Mesangial cell (primary cell): ENCODE measurements around the genes SLCO1A2, IAPP and CMAS.

DNA sequence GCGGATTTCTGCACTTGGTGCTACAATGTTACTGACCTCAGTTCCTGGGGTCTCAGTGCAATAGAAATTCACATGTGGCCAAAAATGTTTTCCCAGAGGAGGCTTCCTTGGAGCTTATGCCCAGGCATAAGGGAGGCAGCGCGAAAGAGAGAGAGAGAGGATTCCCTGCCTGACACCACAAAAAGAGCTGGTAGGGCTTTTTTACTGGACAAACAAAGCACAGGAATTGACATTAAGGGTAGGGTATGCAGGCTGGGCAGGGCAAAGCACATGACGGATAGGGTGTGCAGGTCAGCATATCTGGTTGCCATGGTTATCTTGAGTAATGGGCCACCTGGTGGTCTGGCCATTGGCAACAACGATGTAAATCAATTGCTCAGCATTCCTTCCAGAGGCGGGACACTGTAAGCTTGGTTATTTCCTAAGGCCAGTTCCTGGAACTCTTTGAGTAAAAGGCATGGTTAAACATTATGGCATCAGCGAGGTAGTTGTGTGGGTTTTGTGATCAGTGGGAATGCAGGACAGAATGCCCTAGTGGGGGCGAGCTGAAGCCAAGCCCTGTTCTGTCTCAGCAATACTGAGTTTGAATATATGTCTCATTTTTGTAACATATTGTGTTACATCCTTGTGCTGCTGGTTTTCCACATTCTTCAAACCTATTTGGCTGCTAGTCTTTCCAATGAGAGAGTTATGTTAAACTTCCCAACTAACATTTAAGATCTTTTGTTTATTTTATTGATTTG is 396.9 kb upstream of the PDE3A start:
- RAMPAGE, long total RNA = no peak

DNA sequence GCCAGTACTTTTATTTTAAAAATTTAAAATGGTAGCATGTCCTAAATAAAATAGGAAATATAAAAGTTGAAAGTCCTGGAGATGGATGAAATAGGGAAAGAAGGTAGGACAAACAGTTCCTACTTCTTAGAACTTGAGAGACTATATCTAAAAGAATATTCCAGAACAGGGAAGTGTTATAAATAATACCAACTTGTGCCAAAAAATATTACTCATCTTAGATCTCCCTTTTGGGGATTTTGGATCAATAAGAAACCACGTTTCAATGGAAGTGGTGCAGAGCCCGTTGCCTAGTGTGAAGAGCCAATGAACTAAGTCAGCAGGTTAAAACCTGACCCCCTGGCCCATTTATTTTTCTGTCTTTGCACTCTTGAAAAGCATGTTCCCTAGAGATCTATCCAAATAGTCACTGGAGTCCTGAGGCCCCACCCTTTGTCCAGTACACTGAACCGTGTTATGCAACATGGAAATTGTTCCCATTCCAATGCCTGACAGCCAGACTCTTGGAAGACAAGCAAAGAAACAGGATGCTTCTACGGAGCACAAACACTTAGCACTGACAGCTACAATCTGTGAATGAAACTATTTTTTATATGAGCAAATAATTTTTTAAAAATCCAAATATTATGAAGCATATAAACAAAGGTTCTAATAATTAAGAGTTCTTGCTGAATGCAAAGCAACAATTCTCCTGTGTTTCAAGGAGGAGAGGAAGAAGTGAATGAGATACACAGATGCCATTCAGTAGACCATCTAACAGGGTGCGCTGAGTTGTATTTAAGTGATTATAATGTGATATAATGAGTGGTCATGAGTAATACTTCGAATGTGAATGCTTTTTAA is 97.6 kb downstream of the PDE3A start:
- RAMPAGE, long total RNA = no peak

- RAMPAGE, long total RNA = no peak
Observed at GRCh38 chr12:21334652-21335089, at the start of gene SLCO1A2. SLCO1A2 (minus strand) TSS chr12:21334917.

- RAMPAGE, long total RNA = no peak
Observed at GRCh38 chr12:21372726-21373020, at the start of gene IAPP. IAPP (plus strand) TSS chr12:21372902.

- RAMPAGE, long total RNA = no peak
Observed at GRCh38 chr12:21509897-21510311, 8.3 kb downstream of the GOLT1B start.

DNA sequence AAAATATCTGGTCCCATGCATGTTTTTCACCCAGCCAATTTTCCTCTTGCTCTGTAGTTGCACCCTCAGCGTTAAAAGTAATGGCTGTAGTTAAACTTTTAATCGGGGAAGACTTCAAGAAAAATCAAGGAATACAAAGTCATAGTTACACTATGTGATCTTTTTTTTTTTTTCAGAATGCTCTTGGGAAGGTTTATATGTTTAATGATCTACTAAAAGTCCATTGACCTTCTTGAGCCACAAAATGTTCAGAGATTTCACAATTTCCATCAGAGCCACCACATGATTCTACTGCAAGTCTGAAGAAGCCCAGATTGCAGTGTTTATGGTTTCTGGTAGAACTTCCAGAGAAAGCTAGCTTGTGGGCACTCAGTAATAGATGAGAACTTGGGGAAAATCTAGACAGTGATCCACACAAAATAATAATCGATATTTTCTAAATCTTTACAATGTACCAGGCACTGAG is 38.4 kb downstream of the GYS2 start:
- RAMPAGE, long total RNA = no peak

GRCh38 chr12:21602649-21603195 is 1.9 kb downstream of the GYS2 start:
- RAMPAGE, long total RNA = no peak

- RAMPAGE, long total RNA = no peak
Observed at GRCh38 chr12:21646697-21647479, 10.8 kb downstream of the LDHB start.

DNA sequence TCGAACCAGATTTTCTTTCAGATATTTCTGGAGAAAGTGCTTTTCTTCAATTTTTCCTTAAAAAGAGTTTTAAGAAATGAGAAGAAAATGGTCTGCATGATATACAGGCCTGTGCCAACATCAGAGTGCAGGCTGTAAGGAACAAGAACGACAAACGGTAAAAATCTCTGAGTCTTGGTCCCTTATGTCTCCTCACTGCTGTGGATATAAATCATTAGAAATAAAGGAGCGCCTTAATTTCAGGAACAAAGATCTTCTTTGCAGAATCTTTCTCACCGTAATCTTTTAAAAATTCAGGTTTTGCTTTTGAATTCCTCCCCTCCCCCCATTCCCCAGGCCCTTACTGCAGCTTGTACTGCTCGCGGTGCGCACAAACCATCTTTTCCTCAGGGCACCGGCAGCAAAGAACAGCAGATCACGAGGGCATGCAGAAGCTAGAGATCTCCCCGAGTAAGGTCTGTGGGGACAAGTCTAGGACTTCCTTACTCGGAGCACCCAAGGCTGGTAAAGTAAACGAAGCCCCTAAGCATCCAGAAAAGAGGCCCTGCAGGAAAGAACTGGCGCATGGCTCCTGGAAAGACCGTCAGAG is 904 bp downstream of the LDHB start:
- RAMPAGE, long total RNA = no peak

GRCh38 chr12:21795676-21796059 is 21.2 kb upstream of the KCNJ8 start:
- RAMPAGE, long total RNA = no peak

DNA sequence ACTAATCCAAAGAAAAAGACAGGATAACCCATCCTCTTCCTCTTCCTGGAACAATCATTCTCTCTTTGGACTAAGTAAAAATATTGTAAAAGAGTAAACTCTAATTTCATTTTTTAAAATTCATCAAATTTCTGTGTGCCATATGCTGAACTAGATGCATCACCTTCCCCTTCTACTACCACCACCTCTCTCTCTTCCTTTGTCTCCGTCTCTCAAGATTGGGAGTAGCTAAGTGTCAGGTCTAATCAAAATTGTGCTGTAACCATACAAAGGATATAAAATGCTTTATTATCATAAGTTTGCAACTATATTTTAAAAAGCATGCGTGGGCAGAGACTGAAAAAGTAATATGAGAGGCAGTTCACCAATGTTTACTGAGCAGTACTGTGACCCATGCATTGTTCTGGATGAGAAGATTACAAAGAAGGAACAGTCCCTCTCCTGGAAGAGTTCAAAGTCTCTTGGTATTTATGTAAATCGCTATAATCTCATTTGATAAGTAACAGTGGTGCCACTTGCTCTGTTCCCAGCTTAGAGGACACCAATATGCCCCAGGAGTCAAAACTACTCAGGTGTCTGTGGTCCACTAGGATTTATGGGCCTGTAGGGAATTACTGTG is 2.2 kb upstream of the CMAS start:
- RAMPAGE, long total RNA = no peak

DNA sequence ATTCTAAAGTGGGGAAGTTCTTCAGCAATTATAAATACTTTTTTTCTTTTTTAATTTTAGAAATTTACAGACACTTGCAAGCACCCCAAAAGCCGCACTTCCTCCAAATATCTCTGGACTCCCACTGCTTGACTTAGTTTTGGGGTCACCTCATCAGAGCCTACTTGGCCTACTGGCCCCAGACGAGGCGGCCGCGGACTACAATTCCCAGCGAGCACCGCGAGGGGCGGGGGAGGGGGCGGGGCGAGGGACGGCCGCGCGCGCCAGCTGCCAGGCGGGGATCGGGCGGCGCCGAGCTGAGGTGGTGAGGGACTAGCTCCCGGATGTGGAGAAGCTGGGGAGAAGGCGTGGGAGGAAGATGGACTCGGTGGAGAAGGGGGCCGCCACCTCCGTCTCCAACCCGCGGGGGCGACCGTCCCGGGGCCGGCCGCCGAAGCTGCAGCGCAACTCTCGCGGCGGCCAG is at the start of gene CMAS:
CMAS (plus strand) TSS at position 273 of the 463 bp plus-strand sequence.
- RAMPAGE, long total RNA = start-site peak on the plus strand centred at position 303 of the sequence, 85 bp wide, 384 reads

GRCh38 chr12:22256209-22256579 is 78.3 kb downstream of the ST8SIA1 start:
- RAMPAGE, long total RNA = no peak

GRCh38 chr12:22333734-22334417 is 631 bp downstream of the ST8SIA1 start:
- RAMPAGE, long total RNA = no peak

- RAMPAGE, long total RNA = no peak
Observed at GRCh38 chr12:22513023-22513649, 31.2 kb downstream of the C2CD5 start.

GRCh38 chr12:22541404-22542357 is 2.7 kb downstream of the C2CD5 start:
- RAMPAGE, long total RNA = no peak

- RAMPAGE, long total RNA = no peak
Observed at GRCh38 chr12:22625269-22626396, 662 bp downstream of the ETNK1 start.

DNA sequence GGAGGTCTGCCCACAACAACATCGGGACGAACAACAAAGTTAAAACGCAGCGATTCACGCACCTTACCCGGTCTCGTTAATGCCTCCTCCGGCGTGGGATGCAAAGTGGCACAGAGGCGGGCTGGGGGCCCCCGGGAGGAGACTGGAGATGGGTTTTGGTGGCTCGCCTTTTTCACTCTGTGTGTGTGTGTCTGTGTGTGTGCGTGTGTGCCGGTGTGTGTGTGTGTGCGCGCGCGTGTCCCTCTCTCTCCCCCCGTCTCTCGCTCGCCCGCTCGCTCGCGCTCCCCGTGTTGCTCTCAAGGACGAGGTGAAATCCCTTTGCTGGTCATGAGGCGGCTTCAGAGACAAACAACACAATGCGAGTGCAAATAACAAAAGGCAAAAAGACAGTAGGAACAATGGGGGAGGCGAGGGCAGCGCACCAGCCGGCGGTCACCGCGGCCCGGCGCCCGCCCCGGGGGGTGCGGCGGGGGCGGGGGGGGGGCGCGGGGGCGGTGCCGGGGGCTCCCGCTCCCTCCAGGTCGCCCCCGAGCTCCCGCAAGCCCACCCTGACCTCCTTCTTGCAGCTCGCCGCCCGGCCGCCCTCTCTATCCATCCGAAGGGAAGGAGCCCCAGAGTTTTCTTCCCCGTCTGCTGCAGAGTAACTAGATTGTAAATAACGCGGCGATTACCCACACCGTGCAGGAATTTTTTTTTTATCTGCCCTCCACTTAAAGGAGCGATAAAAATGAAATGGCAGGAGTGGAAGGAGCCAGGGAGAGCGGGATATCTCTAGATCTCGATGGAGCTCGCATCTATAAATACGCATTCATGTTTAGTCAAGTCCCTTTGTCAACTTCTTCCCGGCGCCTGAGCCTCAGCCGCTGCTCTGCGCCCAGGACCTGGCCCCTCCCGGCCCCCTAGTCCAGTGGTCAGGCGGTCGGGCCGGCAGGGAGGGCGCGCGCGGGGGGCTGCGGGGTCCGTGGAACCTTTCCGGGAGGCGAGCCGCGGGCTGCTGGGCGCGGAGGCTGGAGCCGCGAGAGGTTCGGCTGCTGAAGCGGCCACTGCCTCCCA is 386.3 kb downstream of the BCAT1 start:
- RAMPAGE, long total RNA = start-site peak on the minus strand centred at position 184 of the sequence, 79 bp wide, 28 reads

DNA sequence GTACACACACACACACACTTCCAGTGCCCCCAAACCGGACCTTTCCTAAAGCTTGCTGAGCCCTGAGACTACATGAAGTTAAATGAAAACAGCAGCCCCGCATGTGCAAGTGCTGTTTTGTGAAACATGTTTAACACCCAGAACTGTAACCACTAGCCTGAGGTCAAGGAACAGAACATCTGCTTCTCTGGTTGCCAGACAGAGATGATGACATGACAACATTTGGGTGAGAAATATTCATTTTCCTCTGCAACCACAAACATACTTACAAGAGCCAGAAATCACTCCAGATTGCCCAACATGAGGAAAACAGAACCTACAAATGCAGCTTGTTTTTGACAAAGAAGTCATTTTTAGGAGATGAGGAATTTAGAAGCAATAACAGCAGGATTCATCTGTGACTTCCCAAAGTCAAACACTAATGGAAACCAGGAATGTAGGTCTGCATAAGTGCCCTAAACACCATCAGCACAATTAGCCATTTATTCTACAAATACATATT is 110.3 kb downstream of the BCAT1 start:
- RAMPAGE, long total RNA = no peak

GRCh38 chr12:25056037-25056439 is 3.5 kb downstream of the IRAG2 start:
- RAMPAGE, long total RNA = no peak